ENCODE data around the genes MMD, TRIM25 and MSI2.

- PRO-cap = no peak
Observed at GRCh38 chr17:55219384-55219776, 45.4 kb upstream of the HLF start.

DNA sequence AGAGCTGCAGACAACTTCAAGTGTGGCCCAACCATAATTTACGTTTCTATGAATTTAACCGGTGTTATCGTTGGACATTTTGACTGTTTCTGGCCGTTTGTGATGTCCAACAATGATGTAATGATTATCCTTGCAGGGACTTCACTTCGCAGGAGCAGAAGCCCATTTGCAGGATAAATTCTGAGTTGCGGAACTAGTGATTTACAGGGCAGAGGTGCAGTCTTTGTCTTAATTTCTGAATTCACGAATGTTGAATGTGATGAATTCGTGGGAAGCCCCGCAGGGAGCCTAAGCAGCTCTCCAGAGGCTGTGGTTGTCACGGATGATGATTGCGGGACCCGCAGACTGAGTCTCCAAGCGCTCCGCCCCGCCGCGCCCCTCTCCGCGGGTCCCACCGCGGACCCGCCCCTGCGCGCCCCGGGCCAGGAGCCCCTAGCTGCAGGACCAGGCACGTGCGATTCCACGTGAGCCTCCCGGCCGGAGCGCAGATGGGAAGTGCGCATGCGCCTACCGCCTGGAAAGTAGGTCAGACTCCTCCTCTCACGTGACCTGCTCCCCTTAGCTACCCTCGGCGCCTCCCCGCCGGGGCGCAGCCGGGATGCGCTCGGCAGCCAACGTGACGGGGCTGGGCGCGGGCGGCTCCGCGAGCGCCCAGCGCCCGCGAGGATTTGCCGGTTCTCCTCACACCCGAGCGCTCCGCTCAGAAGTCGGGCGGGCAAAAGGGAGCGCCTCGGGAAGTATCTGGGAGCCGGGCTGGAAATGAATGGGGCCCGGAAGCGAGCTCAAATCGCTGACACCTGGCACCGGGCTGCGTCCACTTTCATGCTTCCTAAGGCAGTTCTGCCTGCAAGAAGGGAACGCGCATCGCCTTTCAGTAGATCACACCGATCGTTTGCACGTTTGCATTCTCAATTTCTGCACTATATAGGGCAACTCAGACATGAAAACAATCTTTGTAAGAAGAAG is 26.5 kb upstream of the HLF start:
- PRO-cap = bidirectional peak, plus-strand start at position 590 of the sequence, minus-strand start at position 484 of the sequence

GRCh38 chr17:55421156-55422016 is at the start of gene MMD:
TSS of gene MMD (minus strand) at chr17:55421835.
- PRO-cap = bidirectional peak, plus-strand start at chr17:55422219, minus-strand start at chr17:55421931

DNA sequence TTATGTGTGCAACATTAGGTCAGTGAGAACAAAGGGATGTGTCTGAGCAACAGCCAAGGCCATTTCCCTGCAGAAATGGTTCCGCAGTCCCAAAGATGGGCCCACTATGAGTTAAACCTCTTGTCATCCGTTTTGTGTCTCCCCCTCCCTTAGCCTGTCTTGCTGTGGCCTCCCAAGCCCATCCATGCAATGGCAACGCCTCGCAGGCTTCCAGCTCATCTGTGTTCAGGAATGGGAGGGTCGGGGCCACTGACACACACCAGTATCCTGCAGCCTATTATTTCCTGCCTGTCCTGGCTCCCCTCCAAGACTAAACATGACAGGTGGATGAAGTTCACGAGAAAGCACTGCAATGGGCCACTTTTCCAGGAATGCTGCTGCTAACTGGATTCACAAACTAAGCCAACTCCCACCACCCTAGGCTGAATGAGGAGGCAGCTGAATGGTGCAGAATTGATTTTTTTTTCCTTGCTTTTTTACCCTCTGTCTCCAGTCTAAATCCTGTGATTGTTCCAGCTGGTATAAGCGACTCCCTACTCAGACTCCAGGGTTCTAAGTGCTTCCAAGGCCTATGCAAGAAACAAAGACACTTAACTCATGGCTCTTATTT is 23.5 kb downstream of the TMEM100 start:
- PRO-cap = no peak

DNA sequence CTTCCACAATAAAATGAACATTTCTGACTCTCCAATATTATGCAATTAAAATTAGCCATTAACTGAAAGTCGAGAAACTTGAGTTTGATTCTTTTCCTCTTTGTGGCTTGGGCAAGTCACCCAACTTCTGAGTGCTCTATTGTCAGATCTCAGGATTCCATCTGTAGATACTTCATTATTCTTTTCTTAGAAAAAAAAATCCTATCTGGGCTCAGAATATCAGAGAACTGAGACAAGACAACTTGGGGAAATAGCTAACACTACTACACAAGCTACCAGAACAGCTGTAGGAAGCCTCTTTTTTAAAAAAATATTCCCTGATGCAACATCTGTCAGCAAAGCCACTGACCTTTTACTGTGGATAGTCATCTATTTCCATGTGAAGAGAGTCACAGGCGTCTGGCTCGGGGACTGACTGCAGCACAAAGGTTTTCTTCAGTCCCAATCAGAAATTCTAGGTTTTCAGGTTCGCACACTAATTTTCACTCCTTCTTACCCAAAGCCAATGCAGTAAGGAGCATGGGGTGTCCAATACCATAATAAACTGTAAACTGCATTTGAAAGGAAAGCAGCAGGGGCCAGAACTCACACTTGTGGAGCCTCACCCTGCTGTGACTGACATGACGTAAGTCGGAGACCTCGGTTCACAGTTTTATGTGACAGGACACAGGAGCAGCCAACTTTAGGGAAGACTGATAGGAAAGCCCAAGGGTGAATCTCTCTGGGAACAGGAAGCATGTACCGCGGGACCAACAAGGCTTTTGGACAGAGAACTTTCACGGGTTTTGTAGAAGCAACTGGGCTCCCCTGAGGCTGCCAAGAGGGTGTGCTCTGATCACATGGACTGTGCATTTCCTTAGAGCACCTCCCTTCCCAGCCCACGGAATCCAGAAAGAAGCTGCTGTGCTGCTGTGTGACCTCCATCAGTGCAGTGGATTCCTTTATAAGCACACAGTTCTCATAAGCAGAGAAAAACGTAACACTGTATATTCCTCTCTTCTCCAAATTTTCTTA is 9.0 kb upstream of the TMEM100 start:
- PRO-cap = bidirectional peak, plus-strand start at position 886 of the sequence, minus-strand start at position 763 of the sequence

DNA sequence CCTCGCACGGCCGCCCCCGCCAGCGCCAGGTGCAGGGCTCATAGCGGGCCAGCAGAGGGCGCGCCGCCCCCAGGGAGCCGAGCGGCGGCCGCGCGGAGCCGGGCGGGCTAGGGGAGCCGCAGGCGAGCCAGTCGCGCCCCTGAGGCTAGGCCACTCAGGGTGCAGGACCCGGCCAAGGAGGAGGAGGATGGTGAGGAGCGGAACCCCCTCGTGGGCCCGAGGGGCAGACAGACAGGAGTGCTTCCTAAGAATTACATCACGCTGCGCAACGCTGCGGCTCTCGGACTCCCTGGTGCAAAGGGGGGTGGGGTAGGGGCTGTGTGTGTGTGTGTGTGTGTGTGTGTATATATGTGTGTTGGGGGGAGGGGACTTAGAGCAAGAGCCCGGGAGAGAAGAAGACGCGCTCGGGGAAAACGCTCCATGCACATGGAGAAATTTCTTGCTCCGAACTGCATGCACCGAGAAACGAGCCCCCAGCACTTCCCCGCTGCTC is 845 bp upstream of the NOG start:
- PRO-cap = no peak

DNA sequence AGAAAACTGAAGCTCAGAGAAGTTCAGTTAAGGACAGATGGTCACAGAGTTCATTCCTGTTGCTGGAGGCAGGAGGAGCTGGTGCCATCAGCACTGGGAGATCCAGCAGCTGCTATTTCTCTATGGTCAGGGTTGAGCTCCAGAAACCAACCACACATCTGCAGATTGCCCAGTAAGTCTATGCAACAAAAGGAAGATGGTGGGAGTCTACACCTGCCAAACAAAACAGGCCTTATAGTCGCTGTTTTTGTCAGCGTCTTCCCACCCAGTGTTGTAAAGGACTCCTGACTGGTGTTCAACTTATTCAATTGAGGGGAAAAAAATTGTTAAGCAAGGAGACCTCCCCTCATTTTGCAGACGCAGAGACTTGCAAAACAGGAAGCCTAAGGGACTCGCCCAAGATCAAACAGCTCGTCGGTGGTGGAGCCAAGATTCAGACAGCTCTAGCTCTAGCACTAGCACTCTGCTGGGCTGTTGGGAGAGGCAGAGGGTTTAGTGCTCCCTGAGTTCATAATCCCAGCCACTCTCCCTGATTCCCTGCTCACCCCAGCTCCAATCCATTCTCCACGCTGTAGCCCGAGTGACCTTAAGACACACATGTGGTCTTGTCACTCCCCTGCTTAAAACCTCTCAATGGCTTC is 9.0 kb downstream of the NOG start:
- PRO-cap = no peak

DNA sequence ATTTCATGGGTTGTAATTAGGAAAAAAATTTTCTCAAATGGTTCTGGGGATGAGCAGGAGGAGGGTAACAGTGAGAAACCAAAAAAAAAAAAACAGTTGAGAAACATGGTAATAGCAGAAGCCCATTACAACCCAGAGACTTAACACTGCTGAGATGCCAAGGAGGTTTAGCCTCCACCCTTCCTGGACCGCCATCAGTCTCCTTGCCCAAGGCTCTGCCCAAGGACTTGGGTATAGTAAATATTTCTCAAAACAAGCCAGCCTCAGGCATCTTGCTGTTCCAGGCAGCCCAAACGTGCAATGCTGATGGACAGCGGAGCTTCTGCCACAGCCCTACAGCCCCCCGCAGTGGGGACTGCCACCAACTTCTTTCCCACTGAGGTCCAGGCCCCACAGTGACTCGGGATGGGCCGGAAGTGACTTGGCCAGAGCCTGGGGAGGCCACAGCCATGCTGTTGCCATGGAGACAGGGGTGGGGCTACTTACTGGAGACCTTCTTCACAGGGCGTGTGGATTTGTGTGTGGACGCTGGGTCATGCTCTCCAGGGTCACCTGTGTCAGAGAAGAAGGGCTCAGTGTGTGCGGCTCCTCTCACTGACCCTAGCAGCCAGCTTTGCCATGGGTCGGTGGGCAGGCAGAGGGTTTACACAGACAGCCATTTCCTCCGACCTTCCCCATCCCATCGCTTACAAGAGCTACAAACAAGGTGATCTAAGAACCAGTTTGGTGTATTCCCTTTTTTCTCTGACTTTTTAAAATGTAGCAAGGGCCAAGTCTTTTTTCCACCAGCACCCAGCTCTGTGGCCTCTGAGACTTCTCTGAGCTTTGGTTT is 15.0 kb downstream of the TRIM25 start:
- PRO-cap = no peak

GRCh38 chr17:56913253-56914303 is at the start of gene TRIM25:
TSS of gene TRIM25 (minus strand) at chr17:56914049.
- PRO-cap = unidirectional peak, plus-strand start at chr17:56913683; unidirectional peak, plus-strand start at chr17:56913721; bidirectional peak, plus-strand start at chr17:56913791, minus-strand start at chr17:56913793; bidirectional peak, plus-strand start at chr17:56914176, minus-strand start at chr17:56914048

- PRO-cap = bidirectional peak, plus-strand start at chr17:57215671, minus-strand start at chr17:57215413
Observed at GRCh38 chr17:57215266-57215875, 41.0 kb upstream of the MSI2 start.

DNA sequence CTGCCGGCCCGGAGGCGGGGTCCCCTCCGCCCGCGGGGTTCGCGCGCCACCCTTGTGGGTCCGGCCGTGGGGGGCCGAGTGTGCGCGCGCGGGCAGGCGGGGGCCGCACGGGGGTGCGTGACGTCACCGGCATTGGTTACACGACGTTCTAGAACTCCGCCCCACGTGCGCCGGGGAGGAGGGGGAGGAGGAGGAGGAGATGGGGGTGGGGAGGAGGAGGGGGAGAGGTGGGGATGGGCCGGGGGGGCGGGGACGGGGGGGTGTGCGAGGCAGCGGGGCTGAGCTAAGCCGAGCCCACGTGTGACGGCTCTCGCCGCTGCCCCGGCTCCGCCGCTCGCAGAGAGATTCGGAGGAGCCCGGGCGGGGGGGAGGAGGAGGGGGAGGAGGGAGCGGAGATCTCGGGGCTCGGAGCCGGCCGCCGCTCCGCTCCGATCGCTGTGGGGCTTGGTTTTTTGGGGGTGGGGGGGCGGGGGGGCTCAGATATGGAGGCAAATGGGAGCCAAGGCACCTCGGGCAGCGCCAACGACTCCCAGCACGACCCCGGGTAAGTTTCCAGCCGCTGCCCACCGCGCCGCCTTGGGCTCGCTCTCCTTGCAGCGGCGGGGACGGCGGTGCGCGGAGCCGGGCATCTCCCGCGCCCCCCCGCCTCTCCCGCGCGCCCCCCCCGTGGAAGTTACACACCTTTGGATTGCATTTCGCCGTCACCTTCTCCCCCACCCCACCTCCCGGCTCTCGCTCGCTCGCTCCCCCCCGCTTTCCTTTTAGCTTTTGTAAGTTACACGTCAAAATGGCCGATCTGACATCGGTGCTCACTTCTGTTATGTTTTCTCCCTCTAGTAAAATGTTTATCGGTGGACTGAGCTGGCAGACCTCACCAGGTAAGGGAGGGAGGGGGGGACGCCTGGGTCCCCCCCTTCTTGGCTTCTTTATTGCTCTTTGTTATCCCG is at the start of gene MSI2:
MSI2 (plus strand) TSS at position 263 of the 947 bp plus-strand sequence.
- PRO-cap = bidirectional peak, plus-strand start at position 373 of the sequence, minus-strand start at position 54 of the sequence

DNA sequence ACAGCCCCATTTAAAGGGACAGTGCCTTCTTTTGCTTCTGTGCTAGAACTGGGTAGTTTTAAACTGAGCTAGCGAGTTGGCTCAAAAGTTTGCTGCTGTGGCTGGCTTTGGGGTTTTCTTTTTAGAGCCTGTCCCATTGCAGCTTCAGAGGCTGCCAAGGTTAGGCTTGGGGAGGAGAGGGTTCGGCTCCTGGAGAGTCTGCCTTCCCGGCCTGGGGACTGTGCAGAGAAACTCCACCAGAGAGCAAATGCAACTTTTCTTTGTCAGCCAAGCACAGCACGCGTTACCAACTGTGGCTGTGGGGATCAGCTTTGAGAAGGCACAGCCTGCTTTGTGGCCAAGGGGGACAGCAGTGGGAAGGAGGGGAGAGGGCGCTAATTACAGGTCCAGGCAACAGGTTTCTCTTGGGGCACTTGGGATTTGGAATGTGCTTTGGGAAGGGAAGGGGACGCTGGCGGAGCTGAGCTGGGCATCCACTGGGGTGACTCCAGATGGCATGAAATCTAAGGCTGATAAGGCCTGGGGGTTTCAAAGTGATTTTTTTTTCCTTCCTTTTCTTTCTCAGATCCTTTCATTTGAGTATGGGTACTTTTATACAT is 2.2 kb downstream of the MSI2 start:
- PRO-cap = no peak

GRCh38 chr17:57264546-57265579 is 8.5 kb downstream of the MSI2 start:
- PRO-cap = no peak

GRCh38 chr17:57280826-57281261 is 24.5 kb downstream of the MSI2 start:
- PRO-cap = no peak

DNA sequence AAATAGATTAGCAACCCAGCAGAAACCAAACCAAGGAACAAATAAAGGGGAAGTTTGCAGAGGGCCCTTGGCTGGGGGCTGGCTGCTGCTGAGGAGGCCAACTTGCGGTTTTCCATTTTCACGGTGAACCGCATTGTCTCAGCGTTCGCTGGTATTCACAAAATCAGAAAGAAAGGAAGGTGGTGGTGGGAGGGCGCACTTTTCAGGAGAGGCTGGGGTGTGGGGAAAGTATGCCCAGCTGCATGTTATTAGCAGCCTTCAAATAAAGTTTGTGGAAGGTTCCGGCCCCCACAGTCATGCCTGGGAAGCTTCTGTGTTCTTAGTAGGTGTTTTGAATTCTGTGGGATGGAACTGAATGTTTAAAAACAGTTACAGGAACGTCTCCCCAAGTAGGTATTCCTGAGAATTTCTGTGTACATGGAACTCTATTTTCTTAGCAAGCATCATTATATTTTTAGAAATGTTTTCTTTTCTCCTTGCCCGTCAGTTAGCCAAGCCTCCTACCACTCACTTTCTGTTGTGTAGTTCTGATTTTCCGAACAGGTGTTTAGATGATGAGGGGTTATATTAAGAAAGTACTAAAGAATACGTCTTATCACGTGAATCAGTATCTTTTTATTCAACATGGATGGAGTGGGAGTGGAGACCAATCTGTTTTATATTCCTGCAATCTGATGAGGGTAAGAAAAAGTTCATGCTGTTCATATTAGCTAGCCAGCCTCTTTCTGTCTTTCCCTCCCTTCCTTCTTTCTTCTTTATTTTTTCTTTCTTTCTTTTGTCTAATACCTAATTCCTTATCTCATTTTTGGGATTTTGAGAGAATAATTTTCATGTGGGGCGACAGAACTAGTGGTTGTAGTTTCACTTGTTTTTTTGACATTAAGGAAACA is 29.3 kb downstream of the MSI2 start:
- PRO-cap = no peak

DNA sequence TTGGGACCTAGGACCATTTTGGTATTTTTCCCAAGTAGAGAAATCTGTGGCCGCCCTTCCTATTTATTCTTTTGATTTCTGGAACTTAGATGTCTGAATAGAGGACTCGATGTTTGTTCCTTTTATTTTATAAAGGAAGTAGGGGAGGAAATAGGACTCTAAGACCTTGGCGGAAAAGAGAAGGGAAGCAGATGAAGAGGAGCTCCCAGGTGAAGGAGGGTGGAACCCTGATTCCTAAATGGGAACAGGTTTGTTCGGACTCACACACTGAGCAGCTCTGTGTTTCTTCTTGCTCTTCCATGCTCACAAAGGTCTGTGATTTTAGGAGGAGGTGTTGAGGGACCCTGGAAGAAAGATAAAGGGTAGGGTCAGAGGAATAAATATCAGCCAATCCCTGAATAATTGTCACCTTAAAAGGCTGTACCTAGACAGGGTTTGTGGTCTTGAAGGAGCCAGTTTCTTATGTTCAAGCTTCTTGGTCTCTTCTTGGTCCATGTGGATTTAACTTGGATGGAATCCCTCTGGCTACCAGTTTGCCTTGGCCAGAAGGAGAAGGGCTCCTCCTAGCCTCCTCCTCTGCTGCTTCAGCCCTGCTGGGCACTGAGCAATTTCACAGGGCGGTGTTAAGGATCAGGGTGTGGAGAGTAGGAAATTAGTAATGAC is 96.1 kb downstream of the MSI2 start:
- PRO-cap = no peak

GRCh38 chr17:57356690-57357768 is 100.7 kb downstream of the MSI2 start:
- PRO-cap = bidirectional peak, plus-strand start at chr17:57357694, minus-strand start at chr17:57357542

DNA sequence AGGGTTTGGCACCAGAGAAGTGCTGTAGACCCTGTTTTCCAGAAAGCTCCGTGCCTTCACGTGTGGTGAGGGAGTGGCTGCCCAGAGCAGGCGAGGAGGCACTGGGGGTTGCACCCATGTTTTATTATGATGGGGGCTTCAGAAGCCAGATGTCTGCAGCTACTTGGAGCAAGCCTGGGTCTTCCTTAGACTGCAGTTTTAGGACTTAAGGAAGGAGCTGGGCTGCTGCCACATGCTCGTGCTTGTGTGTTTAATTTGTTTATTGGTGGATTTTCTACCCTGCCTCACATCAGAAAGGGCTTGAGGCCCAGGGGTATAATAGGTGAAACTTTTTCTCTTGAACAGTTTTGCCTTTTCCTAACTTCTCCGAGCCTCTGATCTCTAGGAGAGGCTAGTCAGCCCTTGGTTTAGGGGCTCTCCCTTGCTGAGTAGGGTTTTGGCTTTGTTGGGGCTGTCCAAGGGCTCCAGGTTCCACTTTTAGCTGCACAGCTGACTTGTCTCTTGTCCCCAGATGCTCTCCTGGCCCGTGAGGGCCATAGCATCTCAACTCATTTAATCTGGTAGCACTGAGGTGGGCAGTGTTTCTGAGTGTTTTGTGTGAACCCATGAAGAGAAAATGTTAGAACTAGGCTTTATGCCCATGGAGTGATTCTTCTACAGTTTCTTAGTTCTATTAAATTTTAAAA is 103.8 kb downstream of the MSI2 start:
- PRO-cap = no peak

GRCh38 chr17:57366251-57367318 is 110.3 kb downstream of the MSI2 start:
- PRO-cap = bidirectional peak, plus-strand start at chr17:57367193, minus-strand start at chr17:57367040

- PRO-cap = no peak
Observed at GRCh38 chr17:57408263-57408936, 152.1 kb downstream of the MSI2 start.